Neural cell (in vitro differentiated cells): ENCODE measurements around the genes IQSEC1, NUP210 and CHCHD4.

GRCh38 chr3:13072917-13073830, at the start of gene IQSEC1:
Gene IQSEC1, minus strand, starts transcription at chr3:13073429.
- RAMPAGE, long total RNA, result no peak

- RAMPAGE, long total RNA, result no peak
These were observed 157.4 kb downstream of the NUP210 start for GRCh38 chr3:13262741-13263109.

DNA sequence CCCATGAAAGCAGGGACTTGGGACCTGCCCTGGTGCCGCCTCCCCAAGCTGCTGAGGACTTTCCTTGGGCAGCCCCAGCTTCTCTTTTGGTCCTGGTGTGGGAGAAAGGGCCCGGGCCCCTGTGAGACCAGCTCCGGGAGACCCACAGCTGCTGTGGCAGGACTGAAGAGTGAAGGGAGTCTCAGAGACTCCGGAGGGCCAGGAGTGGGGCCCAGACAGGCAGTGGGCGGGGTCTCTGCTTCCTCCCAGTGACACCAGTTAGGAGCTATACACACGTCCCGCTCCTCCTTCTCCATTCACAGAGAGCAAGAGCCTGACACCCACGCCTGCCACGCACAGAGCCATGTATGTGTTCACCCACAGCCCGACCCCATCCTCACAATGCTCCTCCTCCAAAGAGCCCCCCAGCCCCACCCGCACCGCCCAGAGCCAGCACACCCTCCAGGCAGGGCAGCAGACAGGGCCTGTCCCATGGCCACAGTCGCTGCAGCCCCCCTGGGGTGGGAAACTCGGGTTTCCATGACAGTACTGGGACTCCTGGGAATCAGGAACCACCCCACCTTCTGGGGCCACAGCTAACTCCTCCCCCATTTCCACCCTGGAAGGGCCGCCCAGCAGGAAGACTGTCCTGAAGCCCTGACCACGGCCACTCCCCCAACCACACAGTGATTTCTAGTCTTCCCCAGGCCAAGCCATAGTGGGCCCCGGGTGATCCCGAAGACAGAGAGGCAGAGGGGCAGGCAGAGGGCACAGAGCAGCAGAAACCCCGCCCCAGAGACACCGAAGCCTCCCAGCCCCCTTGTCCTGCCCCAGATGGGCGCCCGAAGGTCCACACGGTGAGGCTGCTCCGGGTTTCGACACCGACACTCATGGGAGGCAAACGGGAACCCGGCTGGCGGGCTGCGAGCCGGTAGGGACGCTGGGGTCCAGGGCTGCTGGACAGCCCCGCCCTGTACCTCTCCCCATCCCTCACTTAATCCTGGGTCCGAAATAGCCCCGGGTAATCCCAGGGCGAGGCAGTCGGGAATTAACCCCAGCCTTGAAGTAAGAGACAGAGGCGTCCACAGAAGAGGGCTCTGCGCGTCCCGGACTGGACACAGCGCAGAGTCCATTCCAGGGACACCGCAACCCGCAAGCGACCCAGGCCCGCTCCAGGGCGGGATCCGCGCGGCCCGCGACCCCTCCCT, 138.6 kb downstream of the NUP210 start:
- RAMPAGE, long total RNA, result no peak

- RAMPAGE, long total RNA, result no peak
These were observed at the start of gene NUP210 for GRCh38 chr3:13420194-13420556. Gene NUP210, minus strand, starts transcription at chr3:13420322.

- RAMPAGE, long total RNA, result no peak
These were observed 364 bp upstream of the NUP210 start for GRCh38 chr3:13420557-13420815.

- RAMPAGE, long total RNA, result no peak
These were observed 8.1 kb upstream of the NUP210 start for GRCh38 chr3:13428256-13428495.

DNA sequence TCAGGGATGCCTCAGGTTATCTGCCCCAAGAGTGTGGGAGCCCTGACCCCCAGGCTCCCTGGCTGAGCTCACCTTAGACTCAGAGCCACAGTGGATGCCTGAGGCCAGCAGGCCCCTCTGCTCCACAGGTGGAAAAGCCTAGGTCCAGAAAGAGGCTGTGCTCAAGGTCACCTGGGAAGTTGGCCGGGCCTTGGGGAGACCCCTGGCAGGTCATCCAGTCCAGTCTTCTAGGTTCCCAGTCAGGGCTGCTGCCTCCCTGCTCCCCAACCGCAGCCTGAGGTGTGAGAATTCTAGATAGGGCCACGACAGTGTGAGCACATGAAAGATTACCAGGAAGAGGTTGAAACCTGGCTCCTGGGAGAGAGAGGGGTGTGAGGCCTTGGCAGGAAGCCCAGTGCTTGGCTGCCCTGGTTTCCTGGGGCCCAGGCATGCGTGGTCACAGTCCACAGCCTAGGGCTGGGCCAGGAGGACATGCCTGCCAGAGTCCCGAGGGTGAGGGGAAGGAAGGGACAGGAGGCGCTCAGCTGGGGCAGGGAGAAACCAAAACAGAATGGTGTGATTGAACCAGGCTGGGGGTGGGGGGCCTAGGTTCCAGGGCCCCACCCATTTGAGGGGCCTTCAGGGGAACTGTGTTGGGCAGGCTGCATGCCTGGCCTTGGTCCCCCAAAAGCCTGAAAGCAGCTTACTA, 5.0 kb downstream of the HDAC11 start:
- RAMPAGE, long total RNA, result no peak

- RAMPAGE, long total RNA, result no peak
These were observed 31.7 kb upstream of the FBLN2 start for GRCh38 chr3:13517062-13517792.

GRCh38 chr3:13528597-13529226, 20.2 kb upstream of the FBLN2 start:
- RAMPAGE, long total RNA, result no peak

DNA sequence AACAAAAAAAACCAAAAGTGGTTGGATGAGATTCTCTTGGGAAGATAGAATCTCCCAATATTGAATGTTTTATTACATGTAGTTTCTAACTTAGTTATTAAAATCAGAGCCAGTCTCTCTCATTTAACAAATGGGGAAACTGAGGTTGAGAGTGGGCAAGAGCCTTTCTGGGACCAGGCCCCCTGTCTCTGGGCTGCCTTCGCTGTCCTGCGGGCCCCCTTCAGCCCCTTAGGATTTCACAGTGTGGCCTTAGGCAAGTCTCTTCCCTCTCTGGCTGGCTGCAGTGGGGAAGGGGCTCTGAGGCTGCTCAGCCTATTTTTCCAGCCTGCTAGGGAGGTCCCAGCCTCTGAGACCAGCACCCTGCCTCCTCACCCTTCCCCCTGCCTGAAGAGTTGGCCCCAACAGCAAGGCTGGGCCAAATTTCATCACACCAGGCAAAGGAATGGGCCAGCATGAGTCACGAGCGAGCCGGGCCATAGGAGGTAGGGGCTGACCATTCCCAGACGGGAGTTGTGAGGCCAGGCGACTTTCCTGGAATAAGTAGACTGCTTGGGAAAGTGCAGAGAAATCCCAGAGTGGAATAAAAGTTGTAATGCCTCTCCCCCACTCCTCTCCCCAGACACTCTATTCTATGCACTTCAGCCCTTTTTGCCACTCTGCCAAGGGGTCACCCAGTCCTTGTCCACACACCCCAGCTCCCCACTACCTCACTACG, 5.8 kb upstream of the FBLN2 start:
- RAMPAGE, long total RNA, result no peak

GRCh38 chr3:13544493-13544692, 4.5 kb upstream of the FBLN2 start:
- RAMPAGE, long total RNA, result no peak

GRCh38 chr3:13557419-13557949, 8.6 kb downstream of the FBLN2 start:
- RAMPAGE, long total RNA, result no peak

- RAMPAGE, long total RNA, result no peak
These were observed 106.4 kb downstream of the FBLN2 start for GRCh38 chr3:13655206-13655817.

DNA sequence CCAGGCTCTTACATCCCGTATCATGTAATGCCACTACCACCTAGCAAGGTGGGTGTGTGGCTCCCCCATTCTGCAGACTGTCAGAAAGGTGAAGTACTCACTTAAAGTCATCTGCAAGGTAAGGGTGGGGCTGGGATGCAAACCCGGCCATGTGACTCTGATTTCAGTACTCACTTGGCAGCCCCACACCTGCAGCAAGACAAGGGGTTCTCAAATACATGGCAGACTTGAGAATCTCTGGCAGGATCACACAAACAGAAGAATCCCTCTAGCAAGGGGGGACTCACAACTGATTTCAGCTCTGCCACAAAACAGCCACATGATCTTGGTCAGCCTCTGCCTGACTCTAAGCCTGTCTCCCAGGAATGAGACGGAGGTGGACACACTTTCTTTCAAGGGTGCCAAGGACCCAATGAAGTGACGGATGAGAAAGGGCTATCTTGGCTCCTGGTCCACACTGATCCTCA, 12.7 kb downstream of the WNT7A start:
- RAMPAGE, long total RNA, result no peak

DNA sequence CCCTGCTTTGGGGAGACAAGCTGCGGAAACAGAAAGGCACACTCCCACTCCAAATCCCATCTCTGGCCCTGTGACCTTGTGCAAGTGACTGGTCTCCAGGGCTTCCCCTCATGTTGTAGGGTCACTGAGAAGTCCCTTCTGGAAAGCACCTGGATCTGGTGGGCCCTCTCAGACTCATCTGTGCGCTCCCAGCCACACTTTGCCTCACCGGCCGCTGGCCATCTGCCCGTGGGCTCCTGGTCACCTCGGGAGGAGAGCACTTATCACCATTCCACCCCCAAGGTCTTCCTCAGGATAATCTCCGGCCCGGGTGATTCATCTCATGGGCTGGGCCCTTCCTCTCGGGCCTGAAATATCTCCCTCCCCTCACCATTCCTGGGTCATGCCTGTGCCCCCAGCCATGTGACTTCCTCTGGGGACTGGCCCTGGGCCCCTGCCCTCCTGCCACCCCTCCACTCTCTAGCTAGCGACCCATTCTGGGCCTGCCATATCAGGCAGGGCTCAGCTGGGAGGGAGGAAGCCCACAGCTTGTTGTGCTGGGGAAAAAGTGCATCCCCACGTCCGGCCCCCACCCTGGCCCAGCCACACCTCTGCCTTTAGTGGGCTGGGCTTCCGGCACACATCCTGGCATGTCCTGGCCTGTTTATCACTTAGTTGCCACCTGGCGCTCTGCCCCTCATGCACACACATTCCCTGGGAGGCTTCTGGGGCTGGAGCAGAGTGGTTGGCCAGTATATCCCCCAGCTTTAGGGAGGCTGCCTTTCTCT, 10.7 kb upstream of the WNT7A start:
- RAMPAGE, long total RNA, result no peak

DNA sequence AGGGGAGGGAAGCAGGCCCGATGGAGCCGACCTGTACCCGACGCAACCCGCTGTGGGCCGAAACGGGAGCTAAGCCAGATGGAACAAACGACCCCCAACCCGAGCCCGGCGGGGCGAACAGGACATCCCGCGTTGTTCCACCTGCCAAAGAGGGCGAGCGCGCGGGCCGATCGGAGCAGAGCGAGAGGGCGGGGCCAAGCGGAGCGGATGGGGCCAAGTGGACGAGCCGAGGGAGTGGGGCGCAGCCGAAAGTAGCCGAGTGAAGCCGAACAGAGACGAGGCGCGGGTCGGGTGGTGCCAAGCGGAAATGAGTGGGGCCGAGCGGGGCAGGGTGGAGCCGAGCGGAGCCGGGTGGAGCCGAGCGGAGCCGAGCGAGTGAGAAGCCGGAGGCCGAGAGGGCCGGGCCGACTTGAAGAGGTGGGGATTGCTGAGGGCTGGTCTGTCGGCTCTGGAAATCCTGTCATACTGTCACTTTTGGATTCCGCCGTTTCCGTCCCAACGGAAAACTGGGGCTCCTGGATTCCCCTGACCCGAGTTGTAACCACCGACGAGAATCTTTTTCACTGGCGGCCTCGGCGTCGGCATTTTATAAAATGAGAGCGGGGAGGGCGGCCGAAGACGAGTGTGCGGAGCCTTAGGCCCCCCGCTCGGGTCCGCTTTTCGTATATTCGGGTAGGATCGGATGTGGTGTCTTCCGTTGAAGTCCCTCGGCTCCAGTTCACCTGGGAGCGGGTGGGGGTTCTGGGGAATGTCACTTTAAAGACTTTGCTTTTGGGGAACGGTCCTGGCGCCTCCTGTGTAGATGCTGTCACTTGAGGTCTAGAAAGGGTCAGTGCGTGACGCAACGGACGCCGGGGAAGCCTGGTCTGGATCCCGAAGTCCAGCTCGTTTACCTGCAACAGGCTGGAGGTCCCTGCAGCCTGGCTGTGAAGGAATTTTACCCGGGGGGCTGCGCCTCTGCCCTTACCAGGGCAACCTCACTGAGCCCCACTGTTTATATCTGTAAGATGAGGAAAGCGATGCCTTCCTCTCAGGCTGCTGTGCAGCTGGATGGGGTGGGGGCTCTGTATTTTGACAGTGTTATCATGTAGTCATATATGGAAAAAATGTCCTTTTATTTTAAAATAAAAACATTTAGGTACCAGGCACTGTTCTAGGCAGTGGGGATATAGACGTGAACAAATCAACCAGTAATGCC, 15.7 kb upstream of the WNT7A start:
- RAMPAGE, long total RNA, result no peak

DNA sequence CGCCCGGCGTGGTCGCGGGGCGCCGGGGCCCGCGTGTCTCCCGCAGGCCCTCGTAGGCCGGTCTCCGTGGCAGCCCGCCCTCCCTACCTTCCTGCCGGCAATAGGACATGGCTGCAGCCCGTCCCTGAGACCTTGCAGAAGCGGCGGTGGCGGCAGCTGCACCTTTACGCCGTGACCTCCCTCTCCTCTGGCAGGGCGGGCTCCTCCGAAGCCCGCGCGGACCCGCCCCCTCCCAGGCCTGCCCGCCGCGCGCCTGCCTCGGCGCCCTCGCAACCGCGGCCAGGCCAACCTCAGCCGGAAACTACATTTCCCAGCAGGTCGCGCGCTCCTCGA, at the start of gene CHCHD4:
Gene CHCHD4, minus strand, starts transcription at position 303 of the 333 bp plus-strand sequence.
- RAMPAGE, long total RNA, result no peak

- RAMPAGE, long total RNA, result no peak
These were observed 19.6 kb downstream of the TMEM43 start for GRCh38 chr3:14144141-14145229.

DNA sequence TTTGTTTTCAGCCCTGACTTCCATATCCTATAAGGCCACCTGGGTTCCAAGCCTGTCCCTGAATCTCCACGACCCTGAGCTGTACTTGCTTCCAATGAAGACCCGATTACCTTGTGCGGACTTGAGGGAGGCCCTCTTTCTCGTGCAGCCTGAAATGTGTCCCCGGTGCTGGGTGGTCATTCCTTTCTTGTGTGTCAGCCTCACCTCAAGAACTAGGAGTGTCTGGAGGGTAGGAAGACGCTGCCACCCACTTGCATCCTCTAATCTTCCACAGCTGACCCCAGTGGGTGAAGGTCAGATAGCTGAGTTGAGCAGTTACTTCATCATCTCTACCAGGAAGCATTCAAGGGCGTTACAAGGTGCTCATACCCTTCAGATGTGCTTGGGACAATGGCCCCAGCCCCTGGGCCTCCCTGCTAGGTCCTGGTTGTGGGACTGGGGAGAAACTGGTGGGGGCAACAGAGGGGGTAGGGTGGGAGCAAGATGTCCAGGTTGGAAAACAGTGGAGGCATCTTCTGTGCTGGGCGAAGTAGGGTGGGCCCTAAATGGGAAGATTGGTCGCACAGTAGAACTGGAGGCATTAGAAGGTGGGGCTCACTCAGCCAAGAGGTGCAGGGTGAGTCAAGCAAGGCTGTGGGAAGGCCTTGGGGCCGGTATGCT, 74.2 kb downstream of the LSM3 start:
- RAMPAGE, long total RNA, result no peak

- RAMPAGE, long total RNA, result no peak
These were observed 78.7 kb upstream of the SLC6A6 start for GRCh38 chr3:14323616-14324242.